Sternocleidomastoid (tissue), 1 donor: ENCODE measurements around the gene GIN1.

DNA sequence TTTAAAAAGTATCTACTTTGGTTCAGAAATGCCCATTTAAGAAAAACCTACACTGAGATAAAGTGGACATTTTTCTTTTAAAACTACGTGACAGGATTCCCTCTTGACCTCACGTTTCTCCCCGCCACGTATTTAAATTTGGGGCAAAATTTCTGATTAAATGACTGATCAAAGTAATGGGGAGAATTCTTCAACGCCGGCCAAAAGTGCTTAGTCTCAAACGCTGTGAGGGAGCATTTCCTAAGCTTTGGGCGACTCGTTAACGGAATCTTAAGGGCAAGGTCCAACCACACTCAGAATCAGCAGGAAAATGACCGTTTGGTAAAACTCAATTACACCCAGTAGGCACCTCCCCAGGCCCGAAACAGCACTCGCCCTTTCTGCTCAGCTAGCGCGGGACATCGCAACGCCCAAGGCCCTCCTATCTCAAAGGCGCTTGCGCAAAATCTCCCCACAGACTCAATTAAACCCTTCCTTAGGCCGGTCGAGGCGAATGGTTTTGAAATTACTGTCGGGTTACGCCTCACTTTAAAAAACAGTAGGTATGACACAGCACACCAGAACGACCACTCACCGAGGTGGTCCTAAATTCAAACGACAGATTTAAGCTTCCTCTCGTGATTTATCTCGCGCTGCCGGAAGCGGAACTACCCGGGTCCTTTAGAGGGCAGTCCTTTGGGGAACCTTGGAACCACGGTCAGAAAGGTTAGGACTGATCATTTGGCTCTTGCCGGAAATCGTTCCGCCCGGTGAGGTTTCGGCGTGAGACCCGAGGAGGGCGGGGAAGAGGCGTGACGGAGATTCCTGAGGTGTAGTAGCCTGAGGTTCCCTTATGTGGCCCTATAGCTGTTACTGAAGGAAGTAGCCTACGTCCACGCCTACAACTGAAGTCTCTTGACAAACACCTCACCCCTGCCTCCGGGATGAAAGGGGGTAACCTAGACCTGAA lies at the start of gene GIN1:
Gene GIN1 (minus strand): TSS at position 649 of the 949 bp plus-strand sequence.
- PRO-cap, result bidirectional peak, plus-strand start at position 763 of the sequence, minus-strand start at position 312 of the sequence

DNA sequence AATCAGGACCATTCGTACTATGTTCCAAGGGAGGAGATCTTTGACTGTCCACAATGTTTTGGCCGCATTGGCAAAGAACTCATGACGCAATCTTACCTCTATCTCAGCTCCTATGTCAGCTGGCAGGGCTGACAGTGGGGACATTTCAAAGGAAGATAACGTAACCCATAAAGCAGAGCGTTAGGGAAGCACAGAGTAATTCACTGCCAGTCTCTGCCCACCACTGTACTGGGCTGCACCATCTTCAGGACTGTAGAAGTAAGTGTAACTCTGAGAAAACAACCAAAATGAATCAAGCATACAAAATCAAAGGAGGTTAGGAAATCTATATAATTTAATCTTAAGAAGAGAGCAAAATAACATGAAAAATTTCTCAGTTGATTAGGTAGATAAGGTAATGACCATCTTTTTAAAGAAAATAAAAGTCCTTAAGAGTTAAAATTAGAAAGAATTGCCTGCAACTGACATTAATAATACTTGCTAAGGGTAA lies 69.5 kb downstream of the EFNA5 start:
- PRO-cap, result no peak

DNA sequence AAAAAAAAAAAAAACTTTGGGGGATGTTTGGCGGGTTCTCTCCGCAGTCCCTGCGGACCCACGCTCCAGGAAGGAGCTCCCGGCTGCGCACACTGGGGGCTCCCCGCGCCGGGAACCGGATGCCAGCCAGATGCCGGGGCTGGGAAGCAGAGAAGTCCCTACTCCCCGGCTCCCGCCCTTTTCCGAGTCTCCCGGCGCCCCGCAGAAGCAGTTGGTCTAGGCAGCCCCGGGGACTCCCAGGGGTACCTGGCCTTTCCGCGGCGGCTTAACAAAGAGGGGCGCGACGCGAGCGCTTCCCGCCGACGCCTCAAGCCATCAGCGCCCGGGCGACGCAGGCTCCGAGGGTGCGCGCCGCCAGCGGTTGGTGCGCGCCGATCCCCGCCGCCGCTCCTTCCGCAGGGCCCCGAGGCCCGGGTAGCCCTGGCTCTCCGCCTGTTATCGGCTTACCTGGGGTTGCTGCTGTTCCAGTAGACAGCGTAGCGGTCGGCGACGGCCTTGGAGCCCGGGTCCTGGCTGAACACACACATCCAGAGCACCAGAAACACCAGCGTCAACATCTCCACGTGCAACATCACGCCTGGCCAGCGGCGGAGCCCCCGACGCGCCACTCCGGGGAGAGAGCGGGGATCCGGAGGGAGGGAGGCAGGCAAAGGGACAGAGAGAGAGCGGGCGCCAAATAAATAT lies 553 bp downstream of the EFNA5 start:
- PRO-cap, result bidirectional peak, plus-strand start at position 129 of the sequence, minus-strand start outside the sequence

- PRO-cap, result no peak
These were observed 273.2 kb upstream of the EFNA5 start for GRCh38 chr5:107943931-107944387.

- PRO-cap, result no peak
These were observed 206.9 kb downstream of the FBXL17 start for GRCh38 chr5:108175104-108175303.

GRCh38 chr5:108219839-108220785 lies 161.8 kb downstream of the FBXL17 start:
- PRO-cap, result no peak

DNA sequence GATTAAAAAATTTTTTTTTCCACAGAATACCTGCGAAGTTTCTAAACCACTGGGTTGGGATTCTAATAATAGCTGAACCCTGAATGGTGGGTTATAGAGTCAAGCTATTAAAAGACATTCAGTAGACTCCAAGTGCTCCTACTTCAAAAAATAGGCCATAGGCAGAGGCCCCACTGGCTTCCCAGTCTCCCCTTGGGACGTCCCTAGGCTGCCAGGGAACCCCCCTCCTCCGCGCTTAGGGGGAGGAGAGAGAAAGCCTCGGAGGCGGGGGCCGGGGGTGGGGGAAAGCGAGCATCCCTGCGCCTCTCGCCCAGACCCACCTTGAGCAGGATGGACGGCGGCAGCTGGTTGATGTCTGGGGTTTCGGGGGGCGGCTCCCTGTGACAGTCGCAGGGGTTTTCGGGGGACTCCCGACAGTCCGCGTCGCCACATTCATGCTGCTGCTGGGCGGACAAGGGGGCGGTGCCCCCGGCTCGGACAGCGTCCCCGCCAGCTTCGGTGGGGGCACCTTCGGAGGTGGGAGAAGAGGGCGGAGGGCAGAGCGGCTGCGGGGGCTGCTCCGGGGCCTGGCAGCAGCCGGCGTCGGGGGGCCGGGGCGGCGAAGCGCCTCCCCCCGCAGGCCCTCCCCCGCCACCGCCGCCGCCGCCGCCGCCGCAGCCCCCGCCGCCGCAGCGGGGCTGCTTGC lies 1.4 kb downstream of the FBXL17 start:
- PRO-cap, result unidirectional peak, plus-strand start at position 322 of the sequence; bidirectional peak, plus-strand start at position 507 of the sequence, minus-strand start at position 375 of the sequence

- PRO-cap, result no peak
These were observed 126.9 kb upstream of the FER start for GRCh38 chr5:108620704-108621227.

- PRO-cap, result no peak
These were observed 19.2 kb upstream of the FER start for GRCh38 chr5:108728509-108728840.

DNA sequence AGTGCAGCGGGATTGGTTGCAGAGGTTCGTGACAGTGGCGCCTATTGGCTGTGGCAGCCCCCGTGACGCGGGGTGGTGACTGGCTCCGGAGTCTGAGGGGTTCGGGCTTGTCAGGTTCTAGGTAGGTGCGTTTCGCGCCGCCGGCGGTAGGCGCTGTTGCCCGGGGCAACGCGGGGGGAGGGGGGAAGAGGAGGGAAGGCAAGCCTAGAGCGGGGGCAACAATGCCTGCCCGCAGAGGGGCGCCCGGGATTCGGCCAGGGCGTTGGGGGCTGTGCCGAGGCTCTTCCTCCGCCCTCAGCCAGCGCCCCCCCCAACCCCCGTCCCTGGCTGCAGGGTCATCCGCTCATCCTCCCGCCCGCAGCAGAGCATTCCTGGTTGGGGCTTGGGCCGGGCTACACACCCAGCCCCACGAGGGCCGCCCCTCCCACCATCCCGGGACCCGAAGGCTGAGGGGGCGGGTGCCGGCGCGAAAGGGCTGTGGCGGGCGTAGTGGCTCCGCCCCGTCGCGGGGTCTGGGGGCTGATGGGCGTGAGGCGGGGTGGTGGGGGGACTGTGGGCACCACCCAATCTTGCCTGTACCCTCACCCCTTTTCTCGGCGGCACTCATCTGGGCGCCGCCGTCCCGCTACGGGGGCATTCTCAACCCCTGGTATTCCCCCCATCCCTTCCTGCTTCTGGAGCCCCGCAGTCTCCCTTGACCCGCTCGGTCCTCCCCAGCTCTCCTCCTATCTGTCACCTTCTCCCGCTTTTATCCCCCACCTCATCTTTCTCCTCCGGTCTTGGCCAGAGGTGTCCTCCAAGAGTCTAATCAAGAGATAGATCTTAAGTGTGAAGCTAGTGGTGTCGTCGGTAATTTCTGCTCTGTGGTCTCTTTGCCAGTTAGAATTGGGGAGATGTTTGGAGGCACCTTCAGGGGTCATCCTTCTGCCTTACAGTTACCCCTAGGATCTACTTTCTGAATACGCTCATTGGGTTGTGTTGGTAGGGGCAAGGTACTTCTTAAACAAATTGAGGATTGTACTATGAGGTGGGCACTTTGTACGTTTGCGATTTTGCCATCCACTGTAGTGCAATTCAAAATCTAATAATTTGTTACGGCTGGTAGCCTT lies 1.5 kb downstream of the FER start:
- PRO-cap, result bidirectional peak, plus-strand start at position 95 of the sequence, minus-strand start outside the sequence; bidirectional peak, plus-strand start at position 449 of the sequence, minus-strand start at position 369 of the sequence

DNA sequence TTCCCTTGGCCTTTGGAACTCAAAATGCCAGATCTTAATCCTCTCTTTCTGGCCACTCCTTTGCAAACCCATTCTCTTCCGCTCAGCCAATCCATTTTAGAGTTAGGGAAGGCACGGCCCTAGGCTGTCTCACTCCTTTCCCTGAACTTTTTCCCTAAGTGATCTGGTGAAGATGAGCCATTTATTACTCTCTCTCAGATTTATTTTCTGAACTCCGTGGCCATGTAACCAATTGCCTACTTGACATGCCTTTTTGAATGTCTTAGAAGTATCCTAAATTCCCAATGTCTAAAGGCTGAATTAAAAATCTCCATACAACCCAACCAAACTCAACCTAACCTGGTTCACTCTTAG lies 137.2 kb downstream of the FER start:
- PRO-cap, result no peak

GRCh38 chr5:109739642-109740589 lies 50.2 kb downstream of the MAN2A1 start:
- PRO-cap, result no peak

DNA sequence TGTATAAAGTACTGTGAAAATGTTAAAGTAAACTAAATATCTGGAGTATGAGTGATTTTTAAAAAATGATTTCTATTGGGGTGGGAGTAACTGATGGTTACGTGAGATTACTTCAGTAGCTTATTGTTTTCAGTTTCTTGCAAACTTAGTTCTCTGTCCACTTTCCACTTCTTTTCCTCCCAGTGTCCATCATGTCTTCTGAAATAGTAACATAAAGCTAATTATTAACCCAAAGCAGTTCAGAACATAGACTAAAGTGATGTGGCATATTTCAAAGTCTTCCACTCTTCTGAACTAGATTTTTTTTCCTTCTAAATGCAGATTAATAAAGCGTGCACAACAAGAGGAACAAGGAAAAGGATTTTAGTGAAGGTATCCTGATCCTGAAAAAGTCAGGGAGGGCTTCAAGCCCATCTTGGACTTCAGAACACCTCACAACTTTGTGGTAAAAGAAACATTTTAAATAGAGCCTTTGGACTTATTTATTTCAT lies 114.2 kb downstream of the MAN2A1 start:
- PRO-cap, result no peak

- PRO-cap, result no peak
These were observed 167.8 kb downstream of the MAN2A1 start for GRCh38 chr5:109857409-109858061.

- PRO-cap, result no peak
These were observed 415.8 kb downstream of the MAN2A1 start for GRCh38 chr5:110105509-110105962.

DNA sequence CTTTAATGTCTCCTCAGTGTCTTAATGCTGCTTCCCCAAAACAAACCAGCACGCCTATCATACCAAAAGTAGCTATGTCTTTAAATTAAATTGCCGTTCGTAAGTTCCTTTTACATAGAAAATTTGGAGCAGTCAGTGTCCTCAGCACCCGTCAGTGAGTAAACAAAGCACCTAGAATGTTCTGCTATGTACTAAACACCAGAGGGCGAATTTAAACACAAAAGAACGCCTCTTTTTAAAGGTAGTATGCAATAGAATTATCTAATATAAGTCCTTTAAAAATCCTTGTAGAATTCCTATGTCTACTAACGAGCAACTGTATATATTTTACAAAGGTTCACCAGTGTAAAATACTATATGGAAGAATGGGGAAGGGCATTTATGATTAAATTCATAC lies 457 bp upstream of the TMEM232 start:
- PRO-cap, result no peak

DNA sequence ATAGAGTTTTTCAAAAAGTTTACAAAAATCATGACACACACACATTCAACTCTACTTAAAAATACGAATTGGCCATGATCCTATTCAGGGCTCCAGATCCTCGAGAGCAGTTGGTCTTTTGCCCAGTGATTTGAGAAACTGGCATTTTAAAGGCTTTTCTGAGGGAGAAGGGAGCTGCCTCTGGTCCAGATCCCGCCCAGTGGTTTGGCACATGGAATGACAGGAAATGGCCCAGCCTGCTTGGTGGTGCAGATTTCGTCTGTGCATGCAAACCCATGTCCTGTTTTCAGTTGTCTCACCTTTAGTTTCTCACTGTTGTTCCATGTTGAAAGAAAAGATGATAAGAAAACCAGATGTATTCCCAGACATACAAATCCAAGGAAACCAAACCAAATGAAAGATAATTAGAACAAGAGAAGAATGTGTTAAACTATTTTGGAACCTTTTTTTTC lies 3.7 kb downstream of the CAMK4 start:
- PRO-cap, result no peak

- PRO-cap, result no peak
These were observed 6.1 kb downstream of the CAMK4 start for GRCh38 chr5:111230101-111230804.

- PRO-cap, result unidirectional peak, minus-strand start at chr5:111615725
These were observed 103.2 kb upstream of the STARD4 start for GRCh38 chr5:111615579-111615897.

GRCh38 chr5:112109112-112109828 lies 309.8 kb downstream of the EPB41L4A start:
- PRO-cap, result no peak